Brain (tissue), 1 donor: ENCODE data around the gene TTLL13.

GRCh38 chr15:90219313-90219858 is 14.4 kb downstream of the CIB1 start:
- RRBS = no CpG with 5 or more reads among the region's 12 CpGs

DNA sequence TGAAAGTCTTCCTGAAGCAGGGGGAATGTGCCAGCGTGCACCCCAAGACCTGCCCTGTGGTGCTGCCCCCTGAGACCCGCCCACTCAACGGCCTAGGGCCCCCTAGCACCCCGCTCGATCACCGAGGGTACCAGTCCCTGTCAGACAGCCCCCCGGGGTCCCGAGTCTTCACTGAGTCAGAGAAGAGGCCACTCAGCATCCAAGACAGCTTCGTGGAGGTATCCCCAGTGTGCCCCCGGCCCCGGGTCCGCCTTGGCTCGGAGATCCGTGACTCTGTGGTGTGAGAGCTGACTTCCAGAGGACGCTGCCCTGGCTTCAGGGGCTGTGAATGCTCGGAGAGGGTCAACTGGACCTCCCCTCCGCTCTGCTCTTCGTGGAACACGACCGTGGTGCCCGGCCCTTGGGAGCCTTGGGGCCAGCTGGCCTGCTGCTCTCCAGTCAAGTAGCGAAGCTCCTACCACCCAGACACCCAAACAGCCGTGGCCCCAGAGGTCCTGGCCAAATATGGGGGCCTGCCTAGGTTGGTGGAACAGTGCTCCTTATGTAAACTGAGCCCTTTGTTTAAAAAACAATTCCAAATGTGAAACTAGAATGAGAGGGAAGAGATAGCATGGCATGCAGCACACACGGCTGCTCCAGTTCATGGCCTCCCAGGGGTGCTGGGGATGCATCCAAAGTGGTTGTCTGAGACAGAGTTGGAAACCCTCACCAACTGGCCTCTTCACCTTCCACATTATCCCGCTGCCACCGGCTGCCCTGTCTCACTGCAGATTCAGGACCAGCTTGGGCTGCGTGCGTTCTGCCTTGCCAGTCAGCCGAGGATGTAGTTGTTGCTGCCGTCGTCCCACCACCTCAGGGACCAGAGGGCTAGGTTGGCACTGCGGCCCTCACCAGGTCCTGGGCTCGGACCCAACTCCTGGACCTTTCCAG is 5.1 kb downstream of the CIB1 start:
- RRBS = 98% methylated on average over 2 of the region's 33 CpGs

- RRBS = no CpG with 5 or more reads among the region's 27 CpGs
Observed at GRCh38 chr15:90230801-90231784, 2.6 kb downstream of the CIB1 start.

DNA sequence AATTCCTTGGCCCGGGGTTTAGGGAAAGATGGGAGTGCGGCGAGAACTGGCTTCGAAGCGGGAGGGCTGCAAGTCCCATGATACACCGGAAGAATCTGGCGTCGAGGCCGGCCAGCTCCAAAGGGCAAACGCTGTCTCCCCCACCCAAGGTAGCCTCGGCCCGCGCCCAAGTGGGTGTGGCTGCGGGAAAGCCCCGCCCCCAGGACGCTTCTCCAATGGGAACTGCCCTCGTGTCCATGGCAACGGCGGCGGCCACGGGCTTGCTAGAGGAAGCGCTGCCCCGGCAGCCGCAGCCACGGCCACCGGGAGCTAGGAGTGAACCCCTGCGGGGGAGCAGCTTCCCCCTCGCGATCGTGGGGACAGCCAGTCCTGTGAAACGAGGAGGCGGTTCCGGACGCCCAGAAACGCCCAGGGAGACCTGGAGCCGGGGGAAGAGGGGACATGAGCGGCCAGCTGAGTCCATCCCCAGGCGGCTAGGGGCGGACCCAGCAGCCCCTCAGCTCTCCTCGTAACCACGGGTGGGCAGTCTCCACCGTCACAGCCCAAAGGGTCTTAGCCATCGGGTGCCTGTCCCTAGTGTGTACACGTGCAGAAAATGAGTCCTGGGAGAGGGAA is at the start of gene TTLL13:
TTLL13 (plus strand) TSS at position 266 of the 615 bp plus-strand sequence.
- RRBS = 2% methylated on average over 13 of the region's 44 CpGs

DNA sequence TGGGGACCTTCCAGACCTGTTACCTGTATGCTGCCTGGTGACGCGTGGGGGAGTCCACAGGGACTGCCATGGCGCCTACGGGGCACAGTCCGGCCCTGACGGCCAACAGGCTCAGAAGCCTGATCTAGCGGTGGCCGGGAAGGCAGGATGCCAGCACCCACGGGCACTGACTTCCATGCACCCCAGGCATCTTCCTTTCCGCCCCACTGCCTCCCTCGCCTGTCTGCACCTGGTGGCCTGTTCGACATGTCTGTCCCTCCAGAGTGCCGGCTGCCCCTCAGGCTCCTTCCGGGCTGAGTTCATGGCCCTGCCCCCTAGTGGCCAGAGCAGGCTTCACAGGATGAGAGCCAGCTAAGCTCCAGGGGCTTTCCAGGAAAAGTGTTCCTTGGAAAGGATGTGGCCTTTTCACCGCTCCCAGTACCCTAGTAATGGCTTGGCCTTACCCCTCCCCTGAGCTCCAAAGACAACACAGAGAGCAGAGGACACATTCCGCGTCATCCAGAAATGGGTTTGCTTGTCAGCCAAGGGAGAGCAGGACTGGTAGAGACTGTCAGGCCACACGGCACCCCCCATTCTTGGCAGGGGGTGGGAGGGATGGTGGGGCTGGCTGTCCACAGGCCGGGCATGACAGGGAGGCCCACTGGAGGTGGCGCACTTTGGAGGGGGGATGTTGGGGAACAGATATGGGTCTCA is 35.7 kb downstream of the NGRN start:
- RRBS = no CpG with 5 or more reads among the region's 20 CpGs

DNA sequence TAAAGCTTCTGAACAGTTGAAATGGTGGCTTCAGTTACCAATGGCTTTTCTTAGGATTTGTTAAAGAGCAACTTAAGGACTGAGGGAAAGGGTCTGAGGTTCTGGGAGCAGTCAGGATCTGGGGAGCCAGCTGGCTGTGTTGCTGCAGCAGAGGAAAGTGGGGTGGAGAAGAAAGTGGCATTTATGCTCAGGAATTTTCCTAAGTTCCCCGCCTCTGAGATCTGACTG is 37.6 kb downstream of the IQGAP1 start:
- RRBS = no CpG with 5 or more reads among the region's 1 CpG

DNA sequence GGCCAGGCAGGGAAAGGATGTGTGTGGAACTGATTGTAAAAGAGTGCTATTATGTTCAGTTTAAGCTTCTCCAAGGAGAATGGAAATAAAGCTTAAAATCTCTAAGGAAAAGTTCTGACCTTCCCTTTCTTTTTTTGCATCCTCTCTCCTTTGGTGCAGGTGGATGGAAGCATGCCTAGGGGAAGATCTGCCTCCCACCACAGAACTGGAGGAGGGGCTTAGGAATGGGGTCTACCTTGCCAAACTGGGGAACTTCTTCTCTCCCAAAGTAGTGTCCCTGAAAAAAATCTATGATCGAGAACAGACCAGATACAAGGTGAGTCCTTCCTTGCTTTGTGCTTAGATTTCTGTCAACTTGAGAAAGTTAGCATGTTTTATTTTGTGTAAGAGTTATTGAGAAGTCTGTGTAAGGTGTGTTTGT is 37.9 kb downstream of the IQGAP1 start:
- RRBS = no CpG with 5 or more reads among the region's 1 CpG

GRCh38 chr15:90460336-90460902 is 69.3 kb upstream of the CRTC3 start:
- RRBS = no CpG with 5 or more reads among the region's 7 CpGs

- RRBS = no CpG with 5 or more reads among the region's 7 CpGs
Observed at GRCh38 chr15:90550906-90551482, 21.3 kb downstream of the CRTC3 start.

DNA sequence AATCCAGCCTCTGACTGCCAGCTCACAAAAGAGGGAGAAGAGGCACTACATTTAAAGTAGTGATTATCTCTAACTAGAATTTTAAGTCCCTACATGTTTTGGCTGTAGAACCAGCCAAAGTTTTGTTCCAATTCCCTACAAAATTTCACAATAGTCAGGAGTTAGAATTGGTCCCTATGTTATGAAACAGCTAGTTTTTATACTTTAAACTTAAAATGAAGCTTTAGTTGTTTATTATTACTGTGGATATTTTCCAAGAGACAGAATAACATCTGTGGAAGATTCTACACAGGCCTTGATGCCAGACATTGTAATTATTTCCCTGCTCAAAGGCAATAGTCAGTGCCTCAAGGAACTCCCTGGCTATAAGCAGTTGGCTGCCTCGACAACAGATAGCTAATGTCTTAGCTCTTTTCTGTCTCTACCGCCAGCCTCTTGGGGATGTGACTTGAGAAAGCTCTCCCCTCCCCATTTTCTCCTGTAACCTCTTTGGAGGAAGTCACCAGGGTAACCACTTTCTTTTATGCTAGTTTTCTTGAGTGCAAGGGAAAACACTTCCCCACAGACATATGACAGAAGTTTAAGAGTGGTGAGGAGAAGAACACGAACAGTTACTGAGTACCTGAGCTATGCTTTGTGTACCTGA is 32.0 kb downstream of the CRTC3 start:
- RRBS = no CpG with 5 or more reads among the region's 3 CpGs

DNA sequence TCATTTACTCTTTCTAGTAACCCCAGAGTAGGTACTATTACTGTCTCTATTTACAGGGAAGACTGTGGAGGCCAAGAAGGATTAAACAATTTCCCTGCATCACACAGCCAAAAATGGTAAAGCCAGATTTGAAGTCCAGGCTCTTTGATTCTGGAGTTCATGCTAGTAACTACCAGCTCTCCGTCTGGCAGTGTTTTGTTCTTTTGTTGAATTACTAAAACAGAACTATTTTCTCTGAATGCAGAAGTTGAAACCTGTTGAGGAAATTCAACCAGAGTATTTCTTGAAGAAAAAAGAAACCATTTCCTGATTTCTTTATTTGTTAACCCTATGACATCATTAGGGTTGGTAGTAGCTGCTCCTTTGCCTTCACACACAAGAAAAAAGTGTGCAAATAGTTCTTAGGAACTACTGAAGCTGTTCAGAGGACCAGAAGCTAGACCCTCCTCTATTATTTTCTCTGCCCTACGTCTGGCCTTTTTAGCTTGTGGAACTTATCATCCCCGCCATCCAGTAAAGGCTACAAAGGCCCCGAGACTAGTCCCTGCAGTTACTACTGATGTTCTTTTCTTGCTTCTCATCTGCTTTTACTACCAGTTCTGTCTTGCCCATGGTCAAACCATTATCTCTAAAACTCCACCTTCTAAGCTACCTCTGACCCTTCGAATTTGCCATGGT is 34.4 kb downstream of the CRTC3 start:
- RRBS = no CpG with 5 or more reads among the region's 5 CpGs

- RRBS = no CpG with 5 or more reads among the region's 25 CpGs
Observed at GRCh38 chr15:90642421-90643191, 74.5 kb upstream of the BLM start.

GRCh38 chr15:90716352-90716675 is 832 bp upstream of the BLM start:
- RRBS = no CpG with 5 or more reads among the region's 5 CpGs

- RRBS = no CpG with 5 or more reads among the region's 3 CpGs
Observed at GRCh38 chr15:90758539-90759241, 41.5 kb downstream of the BLM start.

GRCh38 chr15:90859195-90859783 is 9.1 kb upstream of the FURIN start:
- RRBS = no CpG with 5 or more reads among the region's 4 CpGs

GRCh38 chr15:90872141-90872605 is 3.8 kb downstream of the FURIN start:
- RRBS = 1% methylated on average over 10 of the region's 27 CpGs

GRCh38 chr15:90878509-90879365 is 5.6 kb upstream of the FES start:
- RRBS = no CpG with 5 or more reads among the region's 19 CpGs

DNA sequence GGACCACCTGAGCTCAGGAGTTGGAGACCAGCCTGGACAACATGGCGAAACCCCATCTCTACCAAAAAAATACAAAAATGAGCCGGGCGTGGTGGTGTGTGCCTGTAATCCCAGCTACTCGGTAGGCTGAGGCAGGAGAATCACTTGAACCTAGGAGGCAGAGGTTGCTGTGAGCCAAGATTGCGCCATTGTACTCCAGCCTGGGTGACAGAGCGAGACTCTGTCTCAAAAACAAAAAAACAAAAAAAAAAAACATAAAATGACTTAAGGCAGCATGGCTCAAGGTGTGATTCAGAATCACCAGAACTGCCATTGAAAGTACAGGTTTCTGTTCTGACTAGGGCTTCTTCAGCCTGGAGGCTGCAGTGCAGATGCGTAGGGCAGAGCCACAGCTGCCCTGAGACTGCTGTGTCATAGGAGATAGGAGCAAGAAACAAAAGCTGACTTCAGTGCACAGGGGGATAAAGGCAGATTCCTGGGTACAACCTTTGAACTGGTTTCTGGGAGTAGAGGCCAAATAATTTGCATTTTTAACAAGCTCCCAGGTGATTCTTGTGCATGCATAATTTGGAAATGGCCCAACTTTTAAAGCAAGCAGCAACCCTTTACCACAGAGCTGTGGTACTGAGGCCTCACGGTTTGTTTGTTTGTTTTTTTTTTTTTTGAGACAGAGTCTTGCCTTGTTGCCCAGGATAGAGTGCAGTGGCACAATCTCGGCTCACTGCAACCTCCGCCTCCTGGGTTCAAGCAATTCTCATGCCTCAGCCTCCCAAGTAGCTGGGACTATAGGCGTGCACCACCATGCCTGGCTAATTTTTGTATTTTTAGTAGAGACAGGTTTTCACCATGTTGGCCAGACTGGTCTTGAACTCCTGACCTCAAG is 9.4 kb downstream of the HDDC3 start:
- RRBS = no CpG with 5 or more reads among the region's 11 CpGs

DNA sequence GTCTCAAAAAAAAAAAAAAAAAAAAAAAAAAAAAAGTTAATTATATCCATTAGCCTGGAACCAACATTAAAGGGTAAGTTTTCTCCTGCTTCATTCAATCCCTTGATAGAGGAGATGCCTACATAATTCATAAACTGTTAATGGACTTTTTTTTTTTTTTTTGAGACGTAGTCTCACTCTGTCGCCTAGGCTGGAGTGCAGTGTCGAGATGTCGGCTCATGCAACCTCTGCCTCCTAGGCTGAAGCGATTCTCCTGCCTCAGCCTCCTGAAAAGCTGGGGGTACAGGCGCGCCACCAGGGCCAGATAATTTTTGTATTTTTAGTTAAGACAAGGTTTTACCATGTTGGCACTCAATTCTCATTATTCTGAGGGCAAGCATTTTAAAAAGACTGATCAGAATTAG is 1.3 kb downstream of the PRC1 start:
- RRBS = no CpG with 5 or more reads among the region's 7 CpGs

DNA sequence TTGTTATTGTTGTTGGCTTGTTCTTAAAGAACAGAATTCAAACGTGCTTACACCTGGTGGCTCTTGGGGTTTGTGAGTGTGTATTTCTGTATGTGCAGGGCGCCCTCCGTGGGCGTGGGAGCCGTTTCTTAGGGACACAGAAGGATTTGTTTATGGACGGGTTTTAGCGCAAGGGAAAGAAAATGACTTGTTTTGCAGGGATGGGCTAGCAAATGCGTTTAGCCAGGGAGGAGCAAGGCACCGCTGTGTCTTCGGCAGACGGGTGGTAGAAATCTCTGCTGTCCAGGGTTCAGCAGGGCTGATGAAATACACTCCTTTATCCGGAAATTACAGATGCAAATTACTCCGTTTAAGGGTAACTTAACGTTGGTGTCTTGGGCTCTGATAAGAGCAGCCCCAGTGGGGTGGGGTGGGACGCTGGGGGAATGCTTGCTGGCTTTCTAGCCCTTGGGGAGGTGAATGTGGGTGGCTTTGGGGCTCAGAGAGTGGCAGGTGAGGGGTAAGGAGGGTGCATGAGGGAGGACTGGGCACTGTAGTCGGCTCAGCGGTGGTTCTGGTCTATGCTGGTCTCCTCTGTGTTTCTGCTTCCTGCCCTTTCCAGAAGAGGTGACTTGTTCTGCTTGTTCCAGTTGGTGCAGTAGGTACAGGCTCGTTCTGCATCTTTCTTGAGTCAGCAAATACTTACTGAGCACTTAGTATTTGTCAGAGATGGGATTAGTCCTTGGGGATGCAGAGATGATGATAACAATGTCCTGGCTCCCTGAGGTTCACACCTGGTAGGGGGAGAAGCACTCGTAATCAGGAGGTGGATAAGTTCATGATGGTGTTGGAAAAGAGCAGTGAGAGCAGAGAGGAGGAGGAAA is 918 bp downstream of the SV2B start:
- RRBS = no CpG with 5 or more reads among the region's 19 CpGs